A375 (cell line): Measurements from ENCODE around the genes TOPAZ1, TMEM158, SACM1L and CXCR6.

- RAMPAGE, long total RNA: no peak
These were observed 203.9 kb downstream of the ABHD5 start for GRCh38 chr3:43894687-43894998.

- RAMPAGE, long total RNA: no peak
These were observed at the start of gene TOPAZ1 for GRCh38 chr3:44241704-44242249. TSS of gene TOPAZ1 (plus strand) at chr3:44241886.

GRCh38 chr3:44348627-44349221 is 10.2 kb downstream of the TCAIM start:
- RAMPAGE, long total RNA: no peak

GRCh38 chr3:44632213-44632865 is 7.5 kb downstream of the ZNF197 start:
- RAMPAGE, long total RNA: no peak

GRCh38 chr3:45043568-45044038 is 17.5 kb downstream of the CLEC3B start:
- RAMPAGE, long total RNA: no peak

DNA sequence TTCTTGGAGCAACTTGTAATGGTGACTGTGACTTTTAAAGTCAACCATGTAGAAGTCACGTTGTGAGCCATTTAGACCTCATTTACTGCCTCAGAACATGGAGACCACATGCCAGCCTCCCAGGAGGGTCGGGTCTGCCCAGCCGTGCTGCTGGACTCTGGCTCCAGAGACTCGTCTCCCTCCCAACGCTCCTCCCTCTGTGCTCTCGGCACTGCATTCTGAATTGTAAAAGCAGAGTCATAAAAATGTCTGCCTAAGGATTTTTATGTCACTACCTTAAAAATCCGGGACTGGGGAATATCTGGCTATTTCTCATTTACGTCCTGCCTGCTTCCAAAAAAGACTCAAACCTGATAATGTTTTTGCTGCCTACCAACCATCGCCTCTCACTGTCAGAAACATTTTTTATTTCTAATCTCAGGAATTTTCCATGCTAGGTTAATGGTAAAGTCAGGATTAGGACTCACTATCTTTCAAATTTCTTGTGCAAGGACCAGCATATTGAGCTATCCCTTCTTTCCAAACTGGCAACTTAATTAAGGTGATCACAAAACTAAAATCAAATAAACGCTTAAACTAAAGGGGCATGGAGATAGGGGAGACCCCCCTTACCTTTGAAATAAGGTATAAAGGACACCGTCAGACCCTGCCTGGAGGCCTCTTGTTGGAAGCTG is 53.4 kb downstream of the CDCP1 start:
- RAMPAGE, long total RNA: no peak

DNA sequence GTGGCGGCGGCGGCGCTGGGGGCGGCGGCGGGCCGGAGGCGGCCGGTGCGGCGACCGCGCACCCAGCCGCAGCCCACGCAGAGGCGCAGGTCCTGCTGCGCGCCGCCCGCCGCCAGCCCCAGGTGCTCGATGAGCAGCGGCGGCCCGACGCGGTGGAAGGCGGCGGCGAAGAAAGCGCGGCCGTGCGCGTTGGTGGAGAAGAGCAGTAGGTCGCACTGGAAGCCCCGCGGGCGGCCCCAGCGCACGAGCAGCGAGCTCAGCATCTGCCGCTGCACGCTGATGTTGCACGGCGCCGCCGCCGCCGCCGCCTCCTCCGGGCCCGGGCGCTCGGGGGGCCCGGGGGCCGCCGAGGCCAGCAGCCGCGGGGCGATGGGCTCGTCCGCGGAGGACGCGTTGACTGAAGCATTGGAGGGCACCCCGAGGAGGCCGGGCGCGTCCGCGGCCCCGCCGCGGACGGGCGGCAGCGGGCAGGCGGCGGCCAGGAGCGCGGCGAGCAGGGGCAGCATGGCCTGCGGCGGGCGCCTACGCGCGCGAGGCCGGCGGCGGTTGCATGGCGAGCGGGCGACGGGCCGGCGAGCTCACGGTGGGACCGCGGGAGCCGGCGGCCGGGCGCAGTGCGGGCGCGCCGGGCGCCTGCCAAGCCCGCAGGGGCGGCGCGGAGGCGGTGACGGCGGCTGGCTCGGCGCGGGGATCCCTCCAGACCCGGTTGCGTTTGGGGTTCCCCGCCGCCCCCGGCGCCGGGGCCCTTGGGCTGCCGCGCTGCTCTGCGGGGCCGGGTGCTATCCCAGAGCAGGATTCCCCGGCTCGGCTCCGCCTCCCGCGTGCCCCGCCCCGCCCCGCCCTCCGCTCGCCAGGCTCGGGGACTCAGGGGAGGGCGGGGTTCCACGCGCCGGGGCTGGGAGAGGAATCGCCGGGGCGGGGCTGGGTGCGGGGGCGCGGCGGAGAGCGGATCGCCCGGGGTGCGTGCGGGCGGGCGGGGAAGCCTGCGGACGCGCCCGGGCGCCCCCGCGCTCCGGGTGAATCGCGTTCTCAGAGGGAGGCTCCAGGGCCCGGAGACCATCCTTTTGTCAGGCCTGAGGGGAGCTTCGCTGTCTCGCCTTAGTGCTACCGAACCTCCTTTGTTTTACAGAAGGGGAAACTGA is at the start of gene TMEM158:
TMEM158 (minus strand) TSS at position 766 of the 1,142 bp plus-strand sequence.
- RAMPAGE, long total RNA: no peak

DNA sequence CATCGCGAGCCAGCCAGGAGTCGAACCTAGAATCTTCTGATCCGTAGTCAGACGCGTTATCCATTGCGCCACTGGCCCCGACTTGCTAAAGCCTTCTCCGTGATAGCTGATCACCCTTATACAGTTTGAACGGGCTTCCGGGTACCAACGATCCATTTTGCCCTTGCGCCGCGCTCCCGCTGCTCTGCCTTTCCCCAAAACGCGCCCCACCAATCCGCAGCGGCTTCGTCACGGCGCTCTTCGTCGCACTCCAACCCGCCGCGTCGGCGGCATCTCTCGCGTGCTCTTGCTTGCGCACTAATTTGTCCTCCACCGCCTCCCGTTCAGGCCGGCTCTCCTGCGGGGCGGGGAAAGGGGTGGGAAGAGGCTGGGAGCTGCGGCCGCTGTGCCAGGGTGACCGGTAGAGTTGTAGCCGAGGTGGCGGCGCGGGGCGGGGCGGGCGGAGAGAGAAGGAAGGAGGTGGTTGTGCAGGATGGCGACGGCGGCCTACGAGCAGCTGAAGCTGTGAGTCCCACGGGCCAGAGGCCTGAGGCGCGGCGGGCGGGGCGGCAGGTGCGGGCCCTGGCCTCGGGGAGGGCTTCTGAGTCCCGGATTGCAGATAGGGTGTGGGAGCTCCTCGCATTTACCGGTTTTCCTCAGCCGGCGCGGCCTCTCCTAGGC is at the start of gene SACM1L:
SACM1L (plus strand) TSS at position 403 of the 660 bp plus-strand sequence.
- RAMPAGE, long total RNA: no peak

DNA sequence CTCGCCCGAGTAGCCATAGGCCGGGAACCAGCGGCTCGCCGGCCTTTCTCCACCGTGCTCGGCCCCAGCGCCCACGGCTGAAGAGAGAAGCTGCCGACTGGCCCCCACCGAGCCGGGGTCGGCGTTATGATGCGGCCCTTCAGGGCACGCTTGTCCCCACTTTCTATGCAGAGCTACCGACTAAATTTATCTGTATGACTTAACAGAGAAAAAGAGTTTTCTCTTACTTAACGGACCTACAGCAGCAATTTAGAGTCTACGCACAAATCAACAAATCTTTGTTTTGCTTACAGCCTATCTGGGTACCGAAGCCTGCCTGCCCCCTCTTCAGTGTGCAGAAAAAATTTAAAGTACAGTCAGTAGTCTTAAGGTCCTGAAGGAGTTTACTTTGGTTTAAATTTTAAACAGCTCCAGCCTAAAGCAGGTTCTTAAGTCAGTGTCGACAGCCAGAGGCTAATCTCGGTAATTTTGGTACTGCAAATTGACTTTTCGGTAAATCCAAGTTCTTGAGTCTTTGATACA is 519 bp downstream of the SACM1L start:
- RAMPAGE, long total RNA: no peak

- RAMPAGE, long total RNA: no peak
These were observed 7.7 kb downstream of the CCR9 start for GRCh38 chr3:45894037-45894519.

DNA sequence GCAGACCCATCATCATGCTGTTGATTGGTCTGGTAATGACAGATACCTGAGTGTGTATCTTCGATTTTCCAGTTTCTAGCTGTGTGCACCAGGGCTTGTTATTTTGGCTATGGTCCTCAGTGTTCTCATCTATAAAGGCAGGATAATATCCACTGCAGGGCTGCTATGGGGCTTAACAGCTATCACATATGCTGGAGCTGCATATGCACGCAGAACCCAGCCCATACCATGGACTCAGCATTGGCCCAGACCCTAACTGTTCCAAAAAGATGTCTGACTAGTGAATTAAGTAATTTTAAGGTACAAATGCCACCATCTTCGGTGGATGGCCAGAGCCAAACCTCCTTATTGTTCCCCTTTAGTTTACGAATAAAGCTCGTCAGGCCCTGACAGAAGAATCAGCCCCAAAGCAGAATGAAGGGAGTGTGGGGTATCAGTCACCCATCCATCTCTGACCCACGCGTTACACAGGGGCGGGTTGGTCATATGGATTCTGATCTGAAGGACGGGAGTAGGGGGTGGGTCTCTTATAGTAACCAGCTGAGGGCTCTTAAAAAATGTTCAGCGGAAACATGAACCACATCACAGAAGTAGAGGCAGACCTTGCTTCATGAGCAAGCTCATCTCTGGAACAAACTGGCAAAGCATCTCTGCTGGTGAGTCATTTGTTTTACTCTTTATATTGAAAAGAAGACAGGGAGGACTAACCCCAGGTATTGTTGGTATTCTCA is at the start of gene CXCR6:
CXCR6 (plus strand) TSS at position 580 of the 731 bp plus-strand sequence.
- RAMPAGE, long total RNA: no peak

- RAMPAGE, long total RNA: no peak
These were observed 3.2 kb downstream of the CXCR6 start for GRCh38 chr3:45946408-45946853.

GRCh38 chr3:45984494-45985074 is 11.0 kb downstream of the FYCO1 start:
- RAMPAGE, long total RNA: no peak

- RAMPAGE, long total RNA: no peak
These were observed 9.7 kb downstream of the XCR1 start for GRCh38 chr3:46017594-46017917.

GRCh38 chr3:46065077-46065875 is 38.0 kb upstream of the XCR1 start:
- RAMPAGE, long total RNA: no peak

DNA sequence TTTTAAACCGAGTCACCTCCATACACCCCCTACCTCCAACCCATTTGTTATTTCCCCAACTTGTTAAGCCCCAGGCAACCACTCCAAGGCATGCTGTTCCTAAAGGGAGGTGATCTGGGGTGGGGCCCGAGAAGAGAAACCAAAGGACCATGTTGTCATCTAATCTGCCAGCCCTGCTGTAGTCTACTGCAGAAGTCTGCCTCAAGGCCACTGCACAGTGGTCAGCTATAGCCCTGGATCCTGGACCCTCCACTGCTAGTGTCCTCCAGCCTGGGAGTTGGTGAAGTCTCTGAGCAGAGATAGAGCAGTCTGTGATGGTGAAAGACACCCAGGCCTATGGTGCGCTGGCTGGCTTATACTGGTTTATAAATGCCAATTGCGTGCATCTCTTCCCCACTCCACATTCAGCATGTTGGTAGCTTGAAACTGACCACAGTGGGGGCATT is 1.5 kb downstream of the CCR1 start:
- RAMPAGE, long total RNA: no peak

- RAMPAGE, long total RNA: no peak
These were observed 14.4 kb upstream of the CCR1 start for GRCh38 chr3:46222510-46222963.

GRCh38 chr3:46236020-46236703 is 6.1 kb upstream of the CCR3 start:
- RAMPAGE, long total RNA: no peak

- RAMPAGE, long total RNA: no peak
These were observed 435 bp downstream of the CCR5 start for GRCh38 chr3:46371155-46371607.

DNA sequence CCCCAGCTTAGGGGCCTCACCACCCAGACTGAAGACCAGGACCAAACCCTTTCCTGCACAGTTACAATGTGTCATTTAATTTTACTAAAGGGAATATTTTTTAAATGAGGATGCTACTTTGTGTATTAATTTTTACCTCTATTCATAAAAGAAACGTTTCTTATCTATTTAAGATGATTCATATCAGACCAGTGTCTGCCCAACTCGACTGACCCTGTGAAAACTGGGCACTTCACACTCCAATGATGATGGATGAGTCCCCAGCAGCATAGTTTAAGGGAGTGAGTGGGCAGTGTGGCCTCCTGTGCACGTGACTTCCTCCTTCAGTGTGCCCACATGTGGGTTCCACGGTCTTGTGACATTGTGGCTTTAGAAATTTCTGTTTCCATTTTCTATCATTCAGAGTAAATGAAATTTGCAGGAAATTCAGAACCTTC is 11.0 kb upstream of the CCRL2 start:
- RAMPAGE, long total RNA: no peak